Tibial nerve (tissue), 3 donors: ENCODE results near the genes OR52E2, OR52A1, OR52H1, OR56B2P, OR52L1 and OR10A2.

DNA sequence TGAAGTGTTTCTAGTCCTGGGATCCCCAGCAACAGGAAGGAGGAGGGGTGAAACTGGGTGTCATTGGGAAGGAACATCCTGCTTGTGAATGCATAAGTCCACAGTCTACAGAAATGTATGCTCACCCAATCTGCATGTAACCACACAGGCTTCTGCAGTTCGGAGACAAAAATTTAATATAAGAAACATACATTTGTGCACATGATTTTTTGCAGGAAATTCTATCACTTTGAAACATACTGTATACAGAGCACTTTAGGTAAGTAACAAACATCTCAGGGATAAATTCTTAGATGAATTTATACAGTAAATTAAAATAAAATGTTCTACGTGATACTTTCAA is at the start of gene OR52E2:
Gene OR52E2 (minus strand): TSS at position 77 of the 343 bp plus-strand sequence.
- PRO-cap = no peak
- RAMPAGE, long total RNA, 3 experiments = no peak in any of the 3 experiments

DNA sequence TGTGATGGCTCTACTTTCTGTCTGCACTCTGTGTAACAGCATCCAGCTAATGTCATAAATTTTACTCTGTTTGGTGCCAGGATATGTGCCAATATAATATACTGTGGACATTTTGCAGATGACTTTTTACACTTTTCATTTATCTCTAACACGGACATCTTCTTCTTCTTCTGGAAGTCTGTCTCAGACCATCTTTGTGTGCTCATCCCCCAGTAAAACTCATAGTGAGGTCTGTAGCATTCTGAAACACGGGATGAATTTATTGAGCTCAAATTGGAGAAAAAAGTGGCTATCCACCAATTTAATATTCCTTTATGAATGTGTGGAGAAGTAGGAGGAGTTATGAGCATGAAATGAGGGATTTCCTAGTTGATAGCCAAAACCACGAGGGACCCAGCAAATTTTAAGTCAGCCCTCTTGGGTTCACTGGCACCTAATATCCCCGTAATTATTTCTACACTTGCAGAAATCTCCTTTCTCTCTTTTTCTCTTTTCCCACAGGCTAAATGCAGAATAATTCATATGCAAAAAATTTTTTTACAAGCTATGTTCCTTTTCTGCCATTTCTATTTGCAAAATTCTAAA is at the start of gene OR52A1:
Gene OR52A1 (minus strand): TSS at position 260 of the 585 bp plus-strand sequence.
- PRO-cap = no peak
- RAMPAGE, long total RNA, 3 experiments = no peak in any of the 3 experiments

DNA sequence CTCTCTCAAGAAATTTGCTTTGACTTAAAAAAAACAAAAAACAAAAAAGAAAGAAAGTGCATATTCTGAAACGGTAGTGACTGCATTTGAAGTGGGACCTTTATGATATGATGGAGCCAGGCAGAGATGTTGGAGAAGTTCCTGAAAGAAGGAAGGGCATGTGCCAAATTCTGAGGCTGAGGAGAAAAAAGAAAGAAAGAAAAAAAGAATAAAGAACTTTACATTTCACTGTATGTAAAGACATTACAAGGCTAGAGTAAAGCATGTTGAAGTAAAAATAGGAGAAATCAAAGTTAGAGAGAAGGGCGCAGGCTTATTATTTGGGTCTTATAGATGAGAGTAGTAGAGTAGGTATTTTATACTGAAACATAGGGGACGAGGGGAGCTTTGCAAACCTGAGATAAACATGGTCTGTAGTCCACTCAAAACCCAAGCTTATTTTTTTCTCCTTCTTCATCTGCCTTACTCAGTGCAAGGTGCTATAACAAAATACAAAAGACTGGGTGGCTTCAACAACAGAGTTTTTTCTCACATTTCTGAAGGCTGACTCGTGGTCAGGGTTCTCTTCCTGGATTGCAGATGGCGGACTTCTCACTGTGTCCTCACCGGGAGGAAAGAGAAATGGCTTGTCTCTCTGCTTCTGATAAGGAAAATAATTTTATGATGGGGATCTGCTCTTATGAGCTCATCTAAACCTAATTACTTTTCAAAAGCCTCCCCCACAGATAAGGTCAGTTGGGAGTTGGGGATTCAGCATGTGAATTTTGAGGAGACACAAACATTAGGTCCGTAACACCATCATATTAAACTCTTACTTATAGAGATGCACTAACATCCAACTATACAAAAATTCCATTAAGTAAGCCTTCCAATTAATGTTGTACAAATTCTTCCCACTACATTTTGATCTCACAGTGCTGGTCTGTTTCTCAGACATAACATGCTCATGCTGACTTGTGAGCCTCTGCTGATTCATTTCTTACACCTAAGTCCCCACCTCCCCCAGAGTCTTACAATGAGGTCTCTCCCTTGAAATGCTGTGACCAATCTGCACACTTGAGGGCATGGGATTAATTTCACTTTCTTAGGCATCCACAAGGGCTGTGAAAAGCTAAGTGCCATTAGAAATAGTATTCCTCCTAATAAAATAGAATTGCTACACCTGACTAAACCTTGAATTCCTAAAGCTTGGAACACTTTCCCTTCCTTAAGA is 2.5 kb downstream of the HBG1 start:
- PRO-cap = no peak
- RAMPAGE, long total RNA, 3 experiments = no peak in any of the 3 experiments

DNA sequence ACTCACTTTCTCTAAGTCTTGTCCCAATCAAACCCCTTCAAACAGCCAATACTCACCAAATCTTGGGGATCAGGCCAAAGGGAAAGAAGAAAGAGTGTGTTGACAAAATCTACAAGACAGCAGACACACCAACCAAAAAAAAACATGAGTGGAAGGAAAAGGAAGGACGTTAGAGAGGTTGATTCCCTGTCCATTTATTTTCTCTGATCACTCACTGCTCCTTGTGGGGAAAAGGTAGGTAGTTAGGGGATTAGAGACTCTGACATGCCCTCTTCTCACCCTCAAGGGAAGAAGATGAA is at the start of gene OR52H1:
Gene OR52H1 (minus strand): TSS at position 145 of the 299 bp plus-strand sequence.
- PRO-cap = no peak
- RAMPAGE, long total RNA, 3 experiments = no peak in any of the 3 experiments

DNA sequence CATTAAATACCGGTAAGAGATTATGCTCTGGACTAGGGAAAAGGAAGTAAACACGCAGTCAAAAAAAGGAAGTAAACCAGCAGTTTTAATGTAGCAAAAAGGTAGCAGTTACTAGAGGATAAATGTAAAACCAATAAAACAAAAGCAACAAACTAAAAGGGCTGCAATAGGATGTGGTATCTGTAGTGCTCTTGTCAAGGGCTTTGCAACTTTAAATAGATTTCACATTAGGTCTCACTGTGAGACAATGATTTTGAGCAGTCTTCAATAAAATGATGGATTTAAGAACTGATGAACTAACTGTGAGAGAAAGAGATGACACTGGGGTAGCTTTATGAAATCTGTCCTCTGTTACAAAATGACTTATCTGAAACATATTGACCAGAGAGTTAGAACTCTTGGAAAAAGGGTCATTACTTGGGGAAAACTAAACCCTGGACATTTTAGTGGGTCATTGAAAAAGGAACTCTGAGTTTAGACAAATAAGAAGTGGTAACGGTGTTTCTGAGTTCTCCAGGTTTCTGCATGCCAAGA is 2.5 kb downstream of the TRIM22 start:
- PRO-cap = no peak
- RAMPAGE, long total RNA, 3 experiments = no peak in any of the 3 experiments

DNA sequence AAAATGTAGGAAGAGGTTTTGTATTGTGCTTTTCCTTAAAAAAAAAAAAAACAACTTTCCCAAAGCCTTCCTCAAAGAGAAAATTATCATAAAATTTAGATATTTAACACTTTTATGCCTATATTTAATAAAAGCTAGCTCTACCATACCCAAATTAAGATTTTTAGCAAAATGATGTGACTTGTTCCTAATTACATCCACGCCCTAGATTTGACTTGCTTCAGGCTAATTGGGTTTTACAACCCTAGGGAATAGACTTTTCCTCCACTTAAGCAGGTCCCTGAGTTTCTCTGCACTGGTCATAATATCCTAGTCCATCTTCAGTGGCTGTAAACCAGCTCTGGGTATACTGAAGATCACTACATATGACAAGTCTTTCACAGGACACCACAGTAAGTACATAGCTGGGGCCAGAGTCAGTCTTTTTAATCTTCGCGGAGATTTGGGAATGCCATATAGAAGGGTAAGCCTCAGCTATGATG is at the start of gene OR56B2P:
Gene OR56B2P (plus strand): TSS at position 306 of the 482 bp plus-strand sequence.
- PRO-cap = no peak
- RAMPAGE, long total RNA, 3 experiments = no peak in any of the 3 experiments

- PRO-cap = no peak
- RAMPAGE, long total RNA, 3 experiments = no peak in any of the 3 experiments
These were observed 6.9 kb downstream of the OR52N2 start for GRCh38 chr11:5815636-5816064.

- PRO-cap = no peak
- RAMPAGE, long total RNA, 3 experiments = no peak in any of the 3 experiments
These were observed 4.1 kb upstream of the OR56A3 start for GRCh38 chr11:5937796-5938470.

DNA sequence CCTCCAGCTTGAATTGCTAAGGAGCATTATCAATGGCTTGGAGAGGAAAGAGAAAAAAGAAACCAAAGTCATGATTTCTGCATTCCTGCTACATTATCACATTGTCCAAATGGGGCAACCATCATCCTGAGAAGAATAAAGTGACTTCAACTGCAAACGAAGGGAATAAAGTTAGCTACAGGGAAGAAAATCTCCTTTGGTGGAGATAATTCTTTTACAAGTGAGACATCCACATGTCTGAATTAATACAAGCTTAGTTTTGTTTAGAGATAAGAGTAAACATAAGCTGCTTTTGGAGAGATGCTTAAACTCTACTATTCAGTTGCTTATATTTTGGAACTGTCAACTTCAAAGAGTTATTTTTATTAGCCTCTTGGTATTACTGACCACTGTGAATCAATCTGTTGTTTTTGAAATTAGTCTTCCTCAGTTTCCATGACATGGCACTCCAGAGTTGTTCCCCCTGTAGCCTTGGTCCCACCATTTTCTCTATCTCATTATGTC is at the start of gene OR52L1:
Gene OR52L1 (minus strand): TSS at position 127 of the 504 bp plus-strand sequence.
- PRO-cap = no peak
- RAMPAGE, long total RNA, 3 experiments = no peak in any of the 3 experiments

- PRO-cap = no peak
- RAMPAGE, long total RNA, 3 experiments = no peak in any of the 3 experiments
These were observed 8.6 kb downstream of the FHIP1B start for GRCh38 chr11:6225822-6226347.

- PRO-cap = no peak
- RAMPAGE, long total RNA, 3 experiments = no peak in any of the 3 experiments
These were observed 738 bp upstream of the HPX start for GRCh38 chr11:6441554-6441896.

DNA sequence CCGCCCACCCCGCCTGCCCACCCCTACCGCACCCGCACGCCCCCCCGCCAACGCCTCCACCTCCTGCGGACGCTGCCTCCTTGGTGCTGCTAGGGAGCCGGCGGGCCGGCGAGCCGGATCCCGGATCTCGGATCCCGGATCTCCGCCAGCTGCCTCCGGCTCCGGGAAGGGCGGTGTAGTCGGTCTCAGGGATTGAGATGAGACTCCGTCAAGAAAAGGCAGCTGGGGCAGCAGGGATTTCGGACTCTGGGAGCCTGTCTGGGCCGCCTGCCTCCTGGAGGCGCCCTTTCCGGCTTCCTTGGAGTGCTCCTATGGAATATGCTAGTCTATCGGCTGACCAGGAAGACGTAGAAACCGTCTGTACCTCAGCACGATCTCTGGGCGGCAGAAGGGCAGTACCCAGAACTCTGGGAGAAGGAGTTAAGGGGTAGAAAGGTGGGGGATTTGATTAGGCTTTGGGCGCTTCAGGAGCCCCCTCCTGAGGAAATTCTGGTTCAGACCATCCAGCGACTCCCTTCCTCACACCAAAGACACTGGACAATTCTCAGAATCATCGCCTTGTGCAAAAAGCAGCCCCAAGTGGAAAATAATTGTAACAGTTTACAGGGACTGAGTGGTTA is 411 bp upstream of the TRIM3 start:
- PRO-cap = bidirectional peak, plus-strand start at position 83 of the sequence, minus-strand start outside the sequence
- RAMPAGE, long total RNA, 3 experiments = no peak in any of the 3 experiments

DNA sequence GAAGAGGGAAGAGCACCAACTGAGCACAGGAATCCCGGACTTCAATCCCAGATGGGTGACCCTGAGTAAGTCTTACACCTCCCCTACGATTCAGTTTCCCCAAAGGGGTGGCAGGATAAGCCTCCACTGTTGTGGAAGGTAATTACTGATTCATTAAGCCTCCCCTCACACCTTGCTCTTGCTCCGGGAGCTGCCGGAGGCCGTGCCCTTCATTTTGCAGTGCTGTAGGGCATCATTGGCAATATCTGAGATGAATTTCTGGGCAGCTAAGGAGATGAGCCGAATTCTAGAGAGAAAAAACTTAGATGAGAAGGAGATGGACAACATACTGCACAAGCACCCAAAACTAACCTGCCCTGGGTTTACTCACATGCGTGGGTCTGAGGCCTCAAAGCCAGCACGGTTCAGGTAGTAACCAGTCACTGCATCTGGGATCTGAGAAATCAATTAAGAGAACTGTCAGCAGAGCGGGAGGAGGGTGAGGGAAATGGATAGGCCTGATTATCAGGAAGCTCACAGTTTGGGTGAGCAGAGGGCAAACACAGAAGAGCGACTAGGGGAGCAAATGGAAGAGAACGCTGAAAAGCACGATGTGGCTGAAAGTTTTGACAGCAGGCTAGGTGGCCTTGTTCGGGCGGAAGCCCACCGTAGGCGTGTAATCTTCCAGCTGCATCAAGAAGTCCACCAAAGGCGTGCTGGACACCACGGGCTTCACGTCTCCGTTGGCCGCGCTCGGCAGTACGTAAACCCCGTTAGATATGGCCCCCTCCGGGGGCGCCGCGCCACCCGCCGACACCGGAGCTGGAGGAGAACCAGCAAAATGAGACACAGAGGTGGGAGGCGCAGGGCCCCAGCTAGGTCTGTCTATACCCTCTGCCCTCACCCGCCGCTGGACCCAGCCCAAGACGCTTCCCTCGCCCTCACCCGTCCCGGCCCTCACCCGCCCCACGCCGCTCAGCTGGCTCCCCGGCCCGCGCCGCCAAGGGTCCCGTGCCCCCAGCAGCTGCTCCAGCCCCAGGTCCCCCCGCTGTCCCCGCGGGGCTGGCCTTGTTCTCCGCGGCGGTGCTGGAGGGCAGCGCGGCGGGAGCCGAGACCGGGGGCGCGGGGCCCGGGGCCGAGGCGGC is 636 bp downstream of the TAF10 start:
- PRO-cap = no peak
- RAMPAGE, long total RNA, 3 experiments = no peak in any of the 3 experiments

DNA sequence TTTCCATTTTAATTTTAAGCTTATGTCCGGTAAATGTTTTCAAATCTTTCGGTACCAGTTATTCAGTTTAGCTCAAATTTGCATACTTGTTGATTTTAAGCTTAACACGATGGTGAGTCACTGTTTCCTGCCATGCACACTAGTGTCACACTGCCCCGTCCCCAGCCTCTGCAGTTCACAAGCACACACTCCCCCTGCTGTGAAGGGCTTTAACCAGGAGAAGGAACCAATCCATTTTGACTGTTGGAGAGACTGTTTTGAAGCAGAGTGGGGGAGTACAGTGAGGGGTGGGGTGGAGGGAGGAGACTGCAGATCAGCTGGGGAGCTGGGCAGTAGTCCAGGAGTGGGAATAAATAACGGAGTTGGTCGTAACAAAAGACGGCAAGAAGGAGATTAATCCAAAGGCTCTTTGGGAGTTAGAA is 1.1 kb downstream of the TPP1 start:
- PRO-cap = unidirectional peak, plus-strand start at position 173 of the sequence
- RAMPAGE, long total RNA, 3 experiments = no peak in any of the 3 experiments

DNA sequence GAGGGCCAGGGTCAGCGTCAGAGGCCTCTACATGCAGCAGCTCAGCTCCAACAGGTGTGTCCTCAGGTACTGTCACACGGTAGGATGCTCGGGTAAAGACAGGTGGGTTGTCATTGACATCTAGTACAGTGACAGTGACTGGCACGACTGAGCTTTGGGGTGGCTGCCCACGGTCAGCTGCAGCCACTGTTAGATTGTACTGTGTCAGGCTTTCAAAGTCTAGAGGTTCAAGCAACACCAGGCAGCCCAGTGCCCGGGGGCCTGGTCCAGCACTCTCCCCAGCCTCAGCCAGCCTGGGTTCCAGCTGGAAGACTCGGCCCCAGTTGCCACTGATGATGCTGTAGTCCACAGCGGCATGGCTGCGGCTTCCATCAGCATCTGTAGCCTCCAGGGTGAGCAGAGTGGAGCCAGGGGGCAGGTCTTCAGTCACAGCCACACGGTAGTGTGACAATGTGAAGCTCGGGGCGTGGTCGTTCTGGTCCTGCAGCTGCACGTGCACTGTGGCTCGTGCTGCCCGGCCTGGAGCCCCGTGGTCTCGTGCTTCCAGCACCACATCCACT is 4.6 kb upstream of the TPP1 start:
- PRO-cap = no peak
- RAMPAGE, long total RNA, 3 experiments = no peak in any of the 3 experiments

GRCh38 chr11:6646123-6646565 is 9.5 kb downstream of the DCHS1 start:
- PRO-cap = no peak
- RAMPAGE, long total RNA, 3 experiments = no peak in any of the 3 experiments

- PRO-cap = bidirectional peak, plus-strand start at chr11:6655497, minus-strand start at chr11:6655334
- RAMPAGE, long total RNA, 3 experiments = no peak in any of the 3 experiments
These were observed 667 bp downstream of the DCHS1 start for GRCh38 chr11:6654612-6655672.

- PRO-cap = no peak
- RAMPAGE, long total RNA, 3 experiments = no peak in any of the 3 experiments
These were observed at the start of gene OR10A2 for GRCh38 chr11:6862907-6863351. OR10A2 (plus strand) TSS chr11:6863057.

GRCh38 chr11:7520775-7521259 is 7.0 kb downstream of the PPFIBP2 start:
- PRO-cap = no peak
- RAMPAGE, long total RNA, 3 experiments = no peak in any of the 3 experiments

DNA sequence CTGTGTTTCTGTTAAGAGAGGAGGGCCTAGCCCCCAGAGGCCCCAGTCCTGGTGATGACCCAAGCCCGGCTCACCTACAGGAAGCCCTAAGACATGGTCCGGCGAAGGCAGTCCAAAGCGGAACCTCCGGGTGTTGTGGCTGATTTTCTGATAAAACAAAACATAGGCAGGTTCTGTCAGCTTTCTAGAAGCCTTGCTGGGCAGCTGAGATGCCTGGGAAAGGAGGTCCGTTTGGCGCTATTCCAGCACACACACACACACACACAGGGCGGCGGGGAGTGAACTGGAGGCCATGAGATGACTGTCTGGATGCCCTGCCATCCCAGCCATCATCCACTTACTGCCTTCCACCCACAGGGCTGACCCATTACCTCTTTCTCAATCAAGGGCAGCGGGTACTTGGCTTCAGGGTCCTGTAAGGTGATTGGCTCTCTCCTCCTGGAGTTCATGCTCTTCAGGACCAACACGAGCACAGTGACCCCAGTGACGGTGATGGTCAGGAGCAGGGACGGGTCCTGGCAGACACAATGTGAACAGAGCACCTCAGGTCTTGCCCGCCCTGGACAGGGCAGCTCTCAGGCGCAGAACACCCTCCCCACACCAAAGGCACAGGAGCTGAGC is 813 bp downstream of the CYB5R2 start:
- PRO-cap = unidirectional peak, plus-strand start at position 266 of the sequence
- RAMPAGE, long total RNA, 3 experiments = no peak in any of the 3 experiments